ENCODE measurements around a stretch of chr12.

GRCh38 chr12:89166411-89167074, 185.8 kb downstream of the DUSP6 start:
- PRO-cap: no peak
- RAMPAGE, long total RNA: no peak

DNA sequence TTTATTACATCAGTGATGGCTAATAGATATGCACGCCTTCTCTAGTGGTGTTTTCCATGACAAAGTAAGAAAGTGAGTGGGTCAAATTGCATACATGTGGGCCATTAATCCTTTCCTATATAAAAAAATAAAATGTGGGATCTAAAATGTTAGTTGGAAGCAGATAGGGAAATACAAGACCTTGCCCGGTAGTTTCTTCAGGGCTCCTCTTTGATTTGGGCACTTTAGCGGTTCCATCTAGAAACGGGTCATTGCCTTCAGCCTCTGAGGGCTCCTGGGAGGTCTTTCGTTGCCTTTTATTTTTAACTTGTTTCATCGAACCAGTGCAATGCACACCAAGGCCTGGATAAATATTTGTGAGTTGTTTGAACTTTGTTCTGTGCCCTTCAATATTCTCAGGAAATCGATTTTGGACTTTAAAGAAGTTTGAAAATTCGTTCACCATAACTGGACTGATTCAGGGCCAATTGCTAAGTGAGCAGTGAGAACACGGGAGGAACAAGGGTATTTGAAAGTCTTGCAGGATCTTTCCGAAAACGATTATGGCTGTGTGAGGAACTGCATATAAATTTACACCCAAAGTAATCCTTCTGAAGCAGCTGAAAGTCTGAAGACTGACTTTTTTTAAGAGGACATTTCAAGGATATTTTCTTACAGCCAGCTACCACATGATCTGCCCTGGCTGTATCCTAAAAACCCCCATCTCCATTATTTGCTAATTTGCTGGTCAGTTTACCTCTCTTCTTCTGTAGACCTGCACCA, 8.2 kb downstream of the DUSP6 start:
- PRO-cap: no peak
- RAMPAGE, long total RNA: no peak

DNA sequence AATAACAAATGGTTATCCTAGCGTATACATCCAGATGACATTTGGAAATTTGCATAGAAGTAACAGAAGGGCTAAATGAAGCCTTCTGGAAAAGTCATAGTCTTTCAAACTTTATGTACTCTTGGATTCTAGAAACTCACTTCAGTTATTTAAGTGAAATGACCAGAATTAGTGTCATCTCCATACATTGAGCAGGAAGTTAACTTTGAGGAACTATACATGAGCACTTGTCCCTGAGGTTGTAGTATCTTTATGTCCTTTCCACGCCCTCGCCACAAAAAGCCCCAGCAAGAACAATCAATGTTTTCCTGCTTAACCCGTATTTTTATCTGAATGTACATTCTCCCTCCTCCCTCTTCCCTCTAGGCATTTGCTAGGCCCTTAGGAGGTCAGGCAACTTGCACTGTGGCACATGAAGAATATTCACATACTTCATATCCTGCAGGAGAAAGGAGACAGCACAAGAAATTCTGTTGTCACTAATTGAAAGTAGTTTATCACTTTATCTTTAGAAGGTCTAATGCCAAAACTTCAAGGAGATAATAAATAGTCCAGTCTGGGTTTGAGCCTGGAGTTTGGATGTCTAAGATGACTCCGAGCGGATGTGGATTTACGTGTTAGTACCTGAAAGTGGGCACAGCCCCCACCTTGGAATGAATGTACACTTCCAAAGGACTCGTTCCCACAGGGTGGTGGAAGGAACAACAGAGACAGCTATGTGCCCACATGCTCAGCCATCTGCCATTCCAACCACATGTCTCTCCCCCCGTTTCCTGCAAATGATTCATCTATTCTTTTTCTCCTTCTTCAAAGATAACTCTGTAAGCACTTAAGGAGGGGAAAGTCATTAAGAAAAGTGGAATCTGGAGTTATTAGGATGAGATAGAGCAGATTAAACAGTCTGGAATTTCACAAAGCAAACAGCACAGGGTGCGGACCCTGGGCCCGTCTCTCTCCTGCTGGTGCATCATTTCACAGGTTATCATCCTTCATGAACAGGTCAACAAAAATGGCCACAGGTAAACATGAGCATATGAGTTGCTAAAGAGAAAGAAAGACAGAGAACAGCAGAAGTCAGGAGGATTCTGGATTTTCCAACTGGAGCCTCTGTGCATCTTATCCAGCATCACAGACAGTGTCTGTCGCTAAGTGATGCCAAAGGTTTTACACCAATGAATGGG, 18.4 kb upstream of the DUSP6 start:
- PRO-cap: no peak
- RAMPAGE, long total RNA: no peak

GRCh38 chr12:89450934-89451230, 73.7 kb downstream of the GALNT4 start:
- PRO-cap: no peak
- RAMPAGE, long total RNA: no peak

GRCh38 chr12:89453177-89453628, 71.4 kb downstream of the GALNT4 start:
- PRO-cap: no peak
- RAMPAGE, long total RNA: no peak

- PRO-cap: no peak
- RAMPAGE, long total RNA: no peak
Measured at GRCh38 chr12:89506918-89507683, 17.5 kb downstream of the GALNT4 start.

- PRO-cap: no peak
- RAMPAGE, long total RNA: no peak
Measured at GRCh38 chr12:89548718-89549145, 22.9 kb upstream of the POC1B start.

DNA sequence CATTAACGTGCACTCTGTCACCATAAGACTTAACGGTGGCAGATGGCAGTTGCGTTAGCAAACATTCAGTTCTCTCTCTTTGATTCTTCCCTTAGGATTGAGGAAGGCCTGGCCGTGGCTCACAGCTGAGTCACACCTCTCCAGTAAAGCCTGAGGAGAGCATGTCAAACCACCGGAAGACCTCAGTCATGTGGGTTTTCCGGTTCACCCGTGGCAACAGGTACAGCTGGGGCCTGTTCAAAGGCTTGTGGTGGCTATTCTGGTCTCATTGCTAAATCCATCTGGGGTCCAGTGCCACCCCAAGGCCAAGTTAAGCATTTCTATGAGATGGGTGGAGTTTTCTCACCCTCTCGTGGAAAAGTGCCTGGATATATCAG, 545.1 kb upstream of the ATP2B1 start:
- PRO-cap: no peak
- RAMPAGE, long total RNA: no peak

- PRO-cap: no peak
- RAMPAGE, long total RNA: no peak
Measured at GRCh38 chr12:91215734-91216652, 33.4 kb upstream of the DCN start.

- PRO-cap: no peak
- RAMPAGE, long total RNA: no peak
Measured at GRCh38 chr12:91224290-91224880, 41.8 kb upstream of the DCN start.

GRCh38 chr12:91241595-91242017, 59.0 kb upstream of the DCN start:
- PRO-cap: no peak
- RAMPAGE, long total RNA: no peak

DNA sequence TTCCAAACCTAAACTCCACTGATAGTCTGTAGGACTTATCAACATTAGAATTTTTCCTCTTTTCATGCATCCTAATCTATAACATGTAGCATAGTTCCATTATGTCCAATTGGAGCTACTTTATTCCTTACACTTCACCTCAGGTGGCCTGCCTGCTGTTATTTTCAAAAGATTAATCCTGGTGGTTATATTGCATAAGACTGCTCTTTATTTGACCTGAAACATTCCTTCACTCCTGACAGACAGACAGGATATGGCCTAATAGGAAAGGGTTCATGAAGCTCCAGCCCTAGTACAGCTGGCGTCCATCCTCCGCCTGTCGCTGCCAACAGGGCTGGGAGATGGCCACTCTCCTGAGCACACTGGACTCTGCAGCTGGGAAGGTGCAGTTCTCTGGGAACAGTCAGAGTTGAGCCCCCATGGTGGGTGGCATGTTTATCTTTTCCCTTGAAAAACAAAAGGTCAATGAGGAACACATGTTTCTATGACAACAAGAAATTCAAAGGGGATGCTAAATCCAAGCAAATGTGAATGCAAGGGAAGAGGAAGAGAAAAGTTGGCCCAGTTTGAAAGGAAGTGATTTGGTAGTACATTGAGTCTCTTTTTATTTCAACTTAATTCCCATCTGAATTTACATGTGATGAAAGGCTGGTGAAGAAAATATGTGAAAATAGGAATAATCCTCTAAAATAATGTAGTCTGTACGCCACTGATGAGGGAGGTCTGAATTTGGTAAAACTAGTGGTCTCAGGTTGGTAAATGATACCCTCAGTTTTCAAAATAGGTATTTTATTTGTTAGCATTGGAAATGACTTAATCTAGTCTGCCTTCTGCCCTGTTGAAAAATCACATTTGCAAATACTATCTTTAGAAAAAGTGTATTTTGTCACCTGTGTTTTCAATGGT, 89.9 kb upstream of the DCN start:
- PRO-cap: no peak
- RAMPAGE, long total RNA: no peak

- PRO-cap: no peak
- RAMPAGE, long total RNA: no peak
Measured at GRCh38 chr12:91552046-91552513, 369.5 kb upstream of the DCN start.

- PRO-cap: no peak
- RAMPAGE, long total RNA: no peak
Measured at GRCh38 chr12:92075354-92076003, 70.2 kb downstream of the BTG1 start.

- PRO-cap: no peak
- RAMPAGE, long total RNA: no peak
Measured at GRCh38 chr12:92109574-92110027, 36.0 kb downstream of the BTG1 start.

DNA sequence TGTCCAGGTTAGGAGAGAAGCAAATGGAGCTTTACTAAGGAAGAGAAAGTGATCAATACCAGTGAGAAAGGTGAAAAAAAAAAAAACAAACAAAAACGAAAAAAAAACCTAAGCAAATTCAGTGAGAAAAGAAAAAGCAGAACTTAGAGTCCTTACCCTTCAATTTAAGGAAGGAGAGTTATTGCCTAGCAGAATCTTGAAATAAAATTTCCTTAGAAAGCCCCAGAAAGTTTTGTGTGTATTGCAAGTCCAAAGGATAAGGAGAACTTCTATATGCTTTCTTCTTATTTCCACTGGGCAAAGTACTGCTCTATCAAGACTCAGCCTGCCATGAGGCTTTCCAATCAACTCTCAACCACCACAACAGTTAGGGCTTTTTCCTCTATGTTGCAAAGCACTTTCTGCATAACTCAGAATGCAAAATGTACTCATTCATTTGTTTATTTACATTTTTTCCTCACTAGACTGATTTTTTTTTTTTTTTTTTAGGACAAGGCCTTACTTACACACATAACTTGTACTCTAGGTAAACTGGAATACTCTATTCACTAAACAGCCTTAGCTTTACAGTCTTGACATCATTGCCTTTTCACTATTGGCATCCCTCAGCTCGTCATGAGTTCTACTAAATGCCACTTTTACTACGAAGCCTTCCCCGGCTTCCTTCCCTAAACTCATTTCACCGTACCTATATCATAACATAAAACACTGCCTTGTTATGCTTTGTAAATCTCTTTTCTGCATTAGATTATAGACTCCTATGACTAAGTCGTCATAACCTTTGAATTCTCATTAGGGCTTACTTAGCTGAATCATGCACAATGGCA, 21.3 kb downstream of the BTG1 start:
- PRO-cap: no peak
- RAMPAGE, long total RNA: no peak

GRCh38 chr12:92138061-92138843, 7.4 kb downstream of the BTG1 start:
- PRO-cap: no peak
- RAMPAGE, long total RNA: no peak

DNA sequence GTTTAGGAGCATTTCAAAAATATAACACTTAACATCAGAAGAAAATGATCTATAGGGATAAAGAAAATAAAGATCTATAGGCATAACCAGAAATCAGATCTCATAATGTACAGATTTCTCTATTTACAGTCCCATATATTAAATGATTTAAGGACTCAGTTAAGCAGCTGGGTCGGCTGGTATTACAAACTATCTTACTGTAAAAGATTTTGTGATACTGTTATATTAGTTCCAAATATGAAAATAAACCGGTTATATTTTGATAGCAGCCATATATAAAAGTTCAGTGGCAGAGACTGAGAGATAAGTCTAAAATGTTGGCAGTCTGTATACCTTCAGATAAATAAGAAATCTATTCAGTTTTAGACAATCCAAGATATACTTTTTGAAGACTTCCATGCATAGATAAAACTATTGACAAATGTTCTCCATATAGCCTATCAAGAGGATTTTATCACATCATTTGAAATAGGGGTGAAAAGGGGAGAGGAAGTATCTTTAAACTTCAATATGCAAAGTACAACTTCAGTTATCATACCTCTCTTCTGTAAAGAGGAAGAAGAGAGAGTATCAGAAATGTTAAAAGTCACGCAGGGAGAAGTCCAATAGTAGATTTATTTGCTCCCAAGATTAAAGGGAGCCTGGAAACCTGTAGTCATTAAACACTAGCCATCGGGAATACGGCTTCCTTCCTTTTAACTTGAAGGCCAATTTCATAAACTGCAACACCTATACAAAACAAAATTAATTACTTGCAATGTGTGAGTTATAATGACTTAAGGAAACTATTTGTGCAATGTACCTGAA, 5.0 kb downstream of the BTG1 start:
- PRO-cap: no peak
- RAMPAGE, long total RNA: no peak

DNA sequence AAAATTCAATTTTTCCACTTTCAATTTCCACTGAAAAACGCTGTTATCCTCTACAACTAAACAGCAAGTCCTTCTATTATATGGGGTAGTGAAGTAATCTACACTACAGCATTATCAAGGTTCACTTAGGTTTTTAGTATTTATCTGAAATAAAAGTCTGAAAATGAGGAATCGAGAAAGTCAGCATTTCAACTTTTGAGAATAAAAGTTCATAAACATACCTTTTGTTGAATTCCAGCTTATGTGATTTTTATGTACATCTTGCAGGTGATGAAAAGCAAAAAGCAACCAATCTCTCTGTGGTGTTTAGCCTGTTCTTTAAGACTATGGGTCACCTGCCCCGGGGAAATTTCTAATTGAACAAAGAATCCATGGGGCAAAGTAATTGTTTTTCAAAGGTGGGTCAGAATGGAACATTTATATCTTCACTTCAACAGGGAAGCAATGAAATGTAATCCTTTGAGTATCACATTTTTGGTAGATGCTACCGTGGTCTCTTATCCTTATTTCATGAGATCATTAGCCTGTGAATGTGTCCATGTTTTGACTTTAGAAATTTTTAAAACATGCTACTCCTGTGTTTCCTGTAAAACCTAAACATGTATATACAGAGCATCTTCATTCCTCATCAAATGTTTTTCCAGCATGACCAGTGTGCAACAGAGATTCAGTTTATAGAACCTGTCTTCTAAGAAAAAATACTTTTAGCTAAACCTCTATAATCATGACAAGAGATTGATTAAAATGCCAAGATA, 3.1 kb downstream of the BTG1 start:
- PRO-cap: no peak
- RAMPAGE, long total RNA: no peak

- PRO-cap: no peak
- RAMPAGE, long total RNA: no peak
Measured at GRCh38 chr12:92144214-92144571, 1.5 kb downstream of the BTG1 start.